Caco-2 (cell line): ENCODE measurements around the genes R3HDML and RBPJL.

- PRO-cap = no peak
- RRBS = no CpG with 5 or more reads among the region's 11 CpGs
Measured at GRCh38 chr20:43456602-43457134, 1.0 kb upstream of the SRSF6 start.

DNA sequence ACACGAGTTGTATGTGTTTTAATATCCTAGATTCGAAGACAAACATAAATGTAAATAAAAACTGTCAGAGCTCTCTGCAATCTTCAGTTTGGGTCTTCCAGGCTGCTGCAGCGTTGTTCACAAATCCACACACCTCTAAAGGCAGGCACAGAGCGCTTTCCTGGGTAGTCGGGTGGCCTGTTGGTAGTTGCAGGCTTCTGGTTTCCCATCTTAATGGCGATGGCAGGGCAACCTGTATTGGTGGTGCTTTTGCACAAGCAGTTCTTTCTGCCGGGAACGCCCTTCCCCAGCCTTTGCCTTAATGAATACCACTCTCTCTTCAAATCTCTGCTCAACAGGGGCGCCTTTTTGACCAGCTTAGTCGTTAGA, 746 bp upstream of the IFT52 start:
- PRO-cap = unidirectional peak, plus-strand start at position 213 of the sequence
- RRBS = no CpG with 5 or more reads among the region's 10 CpGs

- PRO-cap = no peak
- RRBS = no CpG with 5 or more reads among the region's 15 CpGs
Measured at GRCh38 chr20:43721792-43722612, 4.8 kb downstream of the GTSF1L start.

- PRO-cap = no peak
- RRBS = no CpG with 5 or more reads among the region's 6 CpGs
Measured at GRCh38 chr20:44111823-44112352, 75.1 kb downstream of the JPH2 start.

GRCh38 chr20:44171202-44172143, 15.5 kb downstream of the JPH2 start:
- PRO-cap = no peak
- RRBS = no CpG with 5 or more reads among the region's 9 CpGs

- PRO-cap = no peak
- RRBS = 95% methylated on average over 4 of the region's 10 CpGs
Measured at GRCh38 chr20:44336883-44337288, at the start of gene R3HDML. Gene R3HDML (plus strand): TSS chr20:44337043.

GRCh38 chr20:44434613-44434789, 41.2 kb upstream of the TTPAL start:
- PRO-cap = no peak
- RRBS = no CpG with 5 or more reads among the region's 2 CpGs

DNA sequence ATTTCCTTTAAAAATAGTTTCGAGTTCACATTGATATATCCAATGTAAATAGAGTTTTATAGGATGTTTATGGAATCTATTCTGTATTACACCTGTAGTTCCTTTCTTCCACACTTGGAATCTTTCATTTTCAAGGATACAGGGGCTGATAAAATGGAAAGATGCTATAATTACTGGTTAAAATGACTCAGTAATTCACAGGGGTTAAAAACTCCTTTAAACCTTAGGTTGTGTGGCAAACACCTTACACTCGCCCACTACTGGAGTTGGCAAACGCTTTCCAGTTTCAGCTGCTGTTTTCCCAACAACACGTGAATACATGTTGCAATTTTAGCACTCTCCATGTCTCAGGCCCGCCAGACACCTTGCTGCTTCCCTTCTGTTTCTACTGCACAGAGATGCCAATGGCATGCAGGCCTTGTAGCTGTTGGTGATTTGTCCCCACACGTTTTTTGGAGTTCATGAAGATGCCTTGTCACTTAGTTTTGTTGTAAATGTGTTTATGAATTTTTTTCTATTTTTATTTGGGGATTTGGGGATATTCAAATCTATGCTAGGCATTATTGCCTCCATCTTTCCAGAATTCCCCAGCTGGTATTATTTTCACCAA, 5.4 kb upstream of the TTPAL start:
- PRO-cap = no peak
- RRBS = no CpG with 5 or more reads among the region's 6 CpGs

- PRO-cap = no peak
- RRBS = no CpG with 5 or more reads among the region's 7 CpGs
Measured at GRCh38 chr20:44491576-44492421, 16.1 kb downstream of the TTPAL start.

DNA sequence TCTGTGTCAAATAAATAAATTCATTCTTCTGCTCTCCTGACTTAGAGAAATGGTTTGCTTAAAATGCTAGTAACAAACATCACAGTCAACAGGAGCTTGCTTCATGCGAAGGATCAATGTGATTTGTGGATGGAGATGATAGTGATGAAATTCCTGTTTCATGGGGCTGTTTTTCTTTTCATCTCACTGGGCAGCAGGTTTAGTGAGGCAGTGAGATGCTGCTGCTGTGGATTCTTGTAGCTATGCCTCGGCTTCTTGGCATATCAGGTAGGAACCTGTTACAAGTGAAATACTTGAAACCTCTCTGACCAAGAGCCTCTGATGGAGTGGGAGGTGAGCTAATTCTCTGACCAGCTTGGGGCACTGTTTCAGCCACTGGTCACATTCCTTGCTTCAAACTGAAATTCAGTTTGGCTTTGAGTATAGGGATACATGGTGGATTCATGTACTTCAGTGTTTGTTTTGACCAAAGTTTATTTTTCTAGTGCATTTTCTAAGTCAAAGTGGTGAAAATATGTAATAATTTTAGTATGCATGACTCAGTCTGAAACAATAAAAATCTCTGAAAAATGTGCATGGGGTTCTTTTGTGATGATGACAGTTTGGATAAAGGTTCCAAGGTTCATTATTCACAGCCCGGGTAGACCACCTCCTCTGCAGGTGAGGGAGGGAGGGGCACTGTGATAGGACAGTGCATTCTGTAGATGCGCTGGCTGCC, 18.5 kb downstream of the TTPAL start:
- PRO-cap = no peak
- RRBS = no CpG with 5 or more reads among the region's 4 CpGs

DNA sequence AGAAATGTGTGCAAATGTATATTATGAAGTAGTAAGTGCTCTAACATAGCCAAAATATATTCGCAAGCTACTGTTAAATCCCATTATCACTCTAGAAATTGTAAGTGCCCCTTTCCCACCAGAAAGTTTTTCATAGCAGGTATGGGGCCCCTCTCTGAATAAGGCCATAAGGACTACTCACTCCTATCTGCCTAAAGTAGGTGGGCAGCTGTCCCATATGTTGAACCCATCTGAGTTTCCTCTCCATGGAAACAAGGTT, 12.9 kb downstream of the SERINC3 start:
- PRO-cap = no peak
- RRBS = no CpG with 5 or more reads among the region's 1 CpG

DNA sequence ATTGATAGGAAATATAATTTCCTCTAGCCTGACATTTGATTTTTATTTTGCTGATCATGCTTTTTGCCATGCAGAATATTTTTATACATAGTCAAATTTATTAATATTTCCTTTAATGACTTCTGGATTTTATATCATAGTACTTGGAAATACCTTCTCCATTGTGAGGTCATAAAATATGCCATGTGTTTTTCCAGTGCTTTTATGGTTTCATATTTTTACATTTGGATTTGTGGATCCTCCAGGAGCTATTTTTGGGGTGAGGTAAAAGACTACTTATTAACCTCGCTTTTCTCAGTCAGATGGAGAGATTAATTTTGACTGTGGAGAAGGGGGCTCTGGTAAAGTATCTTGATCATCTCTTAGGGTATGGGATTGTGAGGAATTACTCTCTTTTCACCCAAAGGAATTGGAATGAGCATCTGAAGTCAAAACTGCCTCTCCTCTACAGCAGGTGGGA, 18.5 kb upstream of the PKIG start:
- PRO-cap = no peak
- RRBS = no CpG with 5 or more reads among the region's 1 CpG

- PRO-cap = no peak
- RRBS = no CpG with 5 or more reads among the region's 4 CpGs
Measured at GRCh38 chr20:44597483-44597873, 15.1 kb downstream of the PKIG start.

DNA sequence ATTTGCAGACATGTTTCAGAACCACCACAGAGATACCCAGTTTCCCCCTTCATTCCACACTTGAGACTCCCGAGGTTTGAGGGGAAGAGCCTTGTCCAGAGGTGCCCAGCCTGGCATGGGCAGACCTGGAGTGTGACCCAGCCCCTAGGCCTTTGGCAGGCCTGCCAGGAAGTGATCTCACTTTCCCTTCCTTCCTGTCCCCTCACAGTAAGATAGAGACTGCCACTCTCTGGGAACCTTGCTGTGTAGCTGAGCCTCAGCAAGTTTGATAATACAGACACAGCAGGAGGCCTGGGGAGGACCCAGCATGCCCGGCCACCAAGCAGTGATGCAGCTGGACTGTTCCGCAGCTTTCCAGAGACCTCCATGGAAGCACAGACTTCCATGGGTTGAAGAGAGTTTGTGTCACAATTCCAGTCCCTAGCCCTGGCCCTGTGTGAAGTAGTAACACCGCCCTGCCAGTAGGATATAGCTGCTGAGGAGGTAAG, 16.1 kb downstream of the PKIG start:
- PRO-cap = no peak
- RRBS = no CpG with 5 or more reads among the region's 4 CpGs

GRCh38 chr20:44609389-44609885, 27.1 kb downstream of the PKIG start:
- PRO-cap = unidirectional peak, plus-strand start at chr20:44609715
- RRBS = 53% methylated on average over 4 of the region's 17 CpGs

DNA sequence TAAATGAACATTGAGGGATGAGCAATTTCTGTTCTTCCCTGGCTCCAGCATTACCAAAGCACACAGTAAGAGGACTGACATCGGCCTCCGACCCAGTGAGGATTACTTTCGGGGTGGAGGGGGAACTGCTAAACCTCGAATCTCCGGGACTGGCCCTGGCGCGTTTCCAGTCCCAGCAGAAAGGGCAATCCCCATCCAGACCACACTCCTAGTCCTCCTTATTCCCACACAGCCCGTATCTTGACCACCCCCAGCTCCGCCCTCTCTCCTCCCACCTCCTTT, 372 bp upstream of the YWHAB start:
- PRO-cap = bidirectional peak, plus-strand start outside the sequence, minus-strand start at position 193 of the sequence
- RRBS = no CpG with 5 or more reads among the region's 9 CpGs

- PRO-cap = no peak
- RRBS = no CpG with 5 or more reads among the region's 5 CpGs
Measured at GRCh38 chr20:44895702-44896726, 10.5 kb downstream of the YWHAB start.

DNA sequence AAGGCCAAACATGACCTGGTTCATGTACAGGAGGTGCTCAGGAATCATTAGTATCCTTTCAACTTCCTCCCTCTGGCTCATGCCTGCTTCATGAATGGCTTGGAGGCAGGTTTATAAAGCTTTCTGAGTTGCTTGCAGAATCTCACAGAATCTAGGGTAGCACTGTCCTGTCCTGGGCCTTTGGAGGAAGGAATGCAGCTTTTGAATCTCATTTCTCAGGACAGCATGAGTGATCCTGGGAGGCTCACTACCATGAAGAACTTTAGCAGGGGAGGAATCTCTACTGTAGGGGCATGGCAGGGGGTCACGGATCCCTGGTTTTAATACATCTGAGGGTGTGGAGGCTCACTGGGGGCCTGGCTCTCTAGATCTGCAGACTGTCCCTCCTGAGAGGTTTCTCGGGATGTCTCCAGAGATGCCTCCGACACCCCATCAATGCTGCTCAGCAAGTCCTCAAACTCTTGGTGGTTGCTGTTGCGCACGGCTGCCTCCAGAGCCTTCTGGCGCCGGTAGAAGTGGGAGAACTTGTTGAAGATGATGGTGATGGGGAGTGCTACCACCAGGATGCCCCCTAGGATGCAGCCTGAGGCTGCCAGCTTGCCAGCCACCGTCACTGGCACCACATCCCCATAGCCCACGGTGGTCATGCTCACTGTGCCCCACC, 6.2 kb downstream of the KCNS1 start:
- PRO-cap = no peak
- RRBS = no CpG with 5 or more reads among the region's 9 CpGs

DNA sequence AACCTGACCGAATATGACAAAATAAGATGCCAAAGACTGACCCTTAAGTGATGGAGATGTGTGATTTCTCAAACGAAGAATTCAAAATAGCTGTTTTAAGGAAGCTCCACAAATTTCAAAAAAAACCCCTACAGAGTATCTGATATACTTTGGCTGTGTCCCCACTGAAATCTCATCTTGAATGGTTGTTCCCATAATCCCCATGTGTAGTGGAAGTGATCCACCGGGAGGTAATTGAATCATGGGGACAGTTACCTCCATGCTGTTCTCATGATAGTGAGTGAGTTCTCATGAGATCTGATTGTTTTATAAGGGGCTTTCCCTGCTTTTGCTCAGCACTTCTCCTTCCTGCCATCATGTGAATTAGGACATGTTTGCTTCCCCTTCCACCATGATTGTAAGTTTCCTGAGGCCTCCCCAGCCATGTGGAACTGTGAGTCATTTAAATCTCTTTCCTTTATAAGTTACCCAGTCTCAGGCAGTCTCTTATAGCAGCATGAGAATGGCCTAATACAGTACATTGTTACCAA, 20.1 kb upstream of the PI3 start:
- PRO-cap = unidirectional peak, minus-strand start at position 229 of the sequence
- RRBS = no CpG with 5 or more reads among the region's 3 CpGs

DNA sequence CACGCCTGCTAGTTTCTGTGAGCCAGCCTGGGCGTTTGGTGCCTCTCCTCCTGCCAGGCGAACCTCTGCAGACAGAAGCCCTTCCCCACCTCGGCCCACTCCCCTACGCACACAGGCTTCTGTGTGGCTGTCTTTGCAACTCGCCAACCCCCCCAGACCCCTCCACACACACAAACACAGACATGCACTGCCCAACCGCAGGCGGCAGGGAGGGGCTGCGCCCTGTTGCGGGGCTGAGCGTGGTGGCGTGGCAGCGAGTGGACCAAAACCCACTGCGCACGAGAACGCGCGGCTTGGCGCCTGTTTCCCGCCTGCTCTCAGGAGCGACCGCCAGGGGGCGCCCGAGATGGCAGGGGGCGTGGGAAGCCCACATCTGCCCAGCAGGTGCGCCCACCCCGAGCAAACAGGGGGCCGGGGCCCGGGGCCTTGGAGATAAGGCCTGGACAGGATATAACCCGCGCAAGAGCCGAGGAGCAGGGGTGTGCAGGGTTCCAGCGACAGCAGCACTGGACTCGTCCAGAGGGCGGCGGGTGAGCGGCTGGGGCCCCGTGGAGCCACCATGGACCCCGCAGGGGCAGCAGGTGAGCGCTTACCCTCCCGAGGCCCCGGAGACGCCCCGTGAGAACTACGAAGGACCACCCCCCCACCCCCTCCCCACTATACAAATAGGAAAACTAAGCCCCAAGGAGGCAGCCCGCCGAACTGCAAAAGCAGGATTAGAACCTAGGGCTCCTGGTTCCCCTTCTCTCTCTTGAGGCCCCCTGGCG, at the start of gene RBPJL:
TSS of gene RBPJL (plus strand) at position 477 of the 767 bp plus-strand sequence.
- PRO-cap = no peak
- RRBS = no CpG with 5 or more reads among the region's 48 CpGs